Metastatic Breast Carcinoma in the Brain (tissue), 10 donors: ENCODE results near the genes GPANK1, CFB, ATF6B, AGPAT1, PBX2 and HLA-DQA2.

DNA sequence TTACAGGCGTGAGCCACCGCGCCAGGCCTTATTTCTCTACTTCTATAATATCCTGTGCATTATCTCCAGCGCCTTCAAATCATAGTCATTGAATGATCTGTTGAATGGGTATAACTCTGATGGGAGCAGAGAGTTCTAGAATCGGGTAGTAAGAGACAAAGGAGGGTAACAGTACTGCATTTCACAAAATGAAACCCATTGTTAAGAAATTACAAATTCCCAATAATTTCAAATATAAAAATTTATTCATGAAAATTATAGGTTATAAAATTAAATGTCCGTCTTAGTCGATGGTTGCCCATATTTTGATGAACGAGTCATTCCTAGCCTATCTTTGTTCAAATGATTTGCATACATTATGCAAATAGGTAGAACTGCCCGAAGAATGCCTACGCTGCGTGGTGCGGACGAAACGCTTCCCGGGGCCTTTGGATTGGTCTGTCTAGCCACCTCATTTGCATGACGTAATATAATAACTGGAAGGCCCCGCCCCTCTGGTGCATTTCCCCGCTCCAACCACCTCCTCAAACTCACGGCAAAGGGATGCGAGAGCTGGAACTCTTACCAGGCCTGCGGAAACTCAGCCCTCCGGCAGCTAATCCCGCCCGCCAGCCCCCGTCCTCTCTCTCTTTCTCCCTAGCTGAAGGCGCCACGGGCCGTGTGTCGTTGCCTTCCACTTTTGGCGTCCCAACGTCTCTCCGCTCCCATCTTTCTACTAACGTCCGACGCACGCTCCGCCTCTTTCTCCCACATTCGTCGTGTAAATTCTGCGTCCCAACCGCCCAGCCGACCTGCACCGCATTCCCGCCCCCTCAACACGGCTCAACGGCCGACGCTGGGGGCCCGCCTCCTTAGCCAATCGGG lies 659 bp upstream of the PRRC2A start:
- PRO-cap, 10 experiments = peak in 10 of 10 experiments; most common plus-strand start position 503 of the sequence (in 5); most common minus-strand start position 155 of the sequence (in 5)

DNA sequence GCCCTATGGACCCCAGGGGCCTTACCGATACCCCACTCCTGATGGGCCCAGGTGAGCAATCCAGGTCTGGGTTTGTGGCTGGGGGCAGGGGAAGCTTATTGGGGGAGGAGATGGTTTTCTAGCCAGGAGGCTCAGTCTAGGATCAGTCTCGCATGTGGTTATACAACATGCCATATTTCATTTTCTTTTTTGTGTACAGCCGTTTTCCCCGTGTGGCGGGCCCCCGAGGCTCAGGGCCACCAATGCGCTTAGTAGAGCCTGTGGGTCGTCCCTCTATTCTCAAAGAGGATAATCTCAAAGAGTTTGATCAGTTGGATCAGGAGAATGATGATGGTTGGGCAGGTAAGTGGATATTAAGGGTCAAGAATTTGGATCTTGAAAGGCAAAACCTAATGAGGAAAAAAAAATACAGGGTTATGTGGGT lies 5.3 kb downstream of the PRRC2A start:
- PRO-cap, 10 experiments = no peak in any of the 10 experiments

DNA sequence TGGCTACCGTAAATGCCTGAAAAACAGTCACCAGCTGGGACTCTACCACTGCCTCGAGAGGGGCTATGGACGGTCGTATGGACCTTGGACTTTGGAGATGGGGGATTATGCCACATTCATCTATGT lies 165 bp upstream of the BAG6 start:
- PRO-cap, 10 experiments = no peak in any of the 10 experiments

DNA sequence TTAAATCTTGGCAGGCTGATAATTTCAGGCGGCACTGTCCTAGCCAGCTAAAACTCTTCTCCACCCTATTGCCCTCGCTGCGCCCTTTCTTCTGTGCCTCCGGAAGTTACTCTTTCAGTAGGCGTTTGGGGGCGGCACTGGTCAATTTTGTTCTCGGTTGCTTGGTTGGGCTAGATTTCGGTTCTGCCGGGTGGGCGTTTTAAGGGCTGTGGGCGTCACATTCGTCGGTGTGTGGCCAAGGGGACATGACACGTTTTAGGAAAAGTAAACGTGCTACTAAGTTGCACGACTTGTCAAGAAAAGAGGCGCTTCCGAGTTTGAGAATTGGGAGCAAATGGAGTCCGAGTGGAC lies 403 bp upstream of the BAG6 start:
- PRO-cap, 10 experiments = peak in 10 of 10 experiments; most common plus-strand start position 117 of the sequence (in 10)

GRCh38 chr6:31653240-31653782 lies 850 bp upstream of the BAG6 start:
- PRO-cap, 10 experiments = no peak in any of the 10 experiments

DNA sequence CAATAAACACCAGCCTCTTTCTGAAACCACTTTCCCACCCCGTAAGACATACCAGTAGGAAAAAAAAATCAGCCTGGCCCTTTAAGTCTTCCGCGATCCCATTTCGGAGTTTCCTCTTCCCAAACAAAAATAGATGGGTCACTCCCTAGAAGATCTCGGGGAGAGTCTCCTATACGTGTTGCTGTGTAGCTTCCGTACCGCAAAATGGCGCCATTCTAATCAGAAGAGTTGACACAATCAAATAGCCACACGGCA lies at the start of gene GPANK1:
Gene GPANK1, minus strand, starts transcription at position 209 of the 255 bp plus-strand sequence.
- PRO-cap, 10 experiments = peak in 10 of 10 experiments; most common minus-strand start position 209 of the sequence (in 8)

DNA sequence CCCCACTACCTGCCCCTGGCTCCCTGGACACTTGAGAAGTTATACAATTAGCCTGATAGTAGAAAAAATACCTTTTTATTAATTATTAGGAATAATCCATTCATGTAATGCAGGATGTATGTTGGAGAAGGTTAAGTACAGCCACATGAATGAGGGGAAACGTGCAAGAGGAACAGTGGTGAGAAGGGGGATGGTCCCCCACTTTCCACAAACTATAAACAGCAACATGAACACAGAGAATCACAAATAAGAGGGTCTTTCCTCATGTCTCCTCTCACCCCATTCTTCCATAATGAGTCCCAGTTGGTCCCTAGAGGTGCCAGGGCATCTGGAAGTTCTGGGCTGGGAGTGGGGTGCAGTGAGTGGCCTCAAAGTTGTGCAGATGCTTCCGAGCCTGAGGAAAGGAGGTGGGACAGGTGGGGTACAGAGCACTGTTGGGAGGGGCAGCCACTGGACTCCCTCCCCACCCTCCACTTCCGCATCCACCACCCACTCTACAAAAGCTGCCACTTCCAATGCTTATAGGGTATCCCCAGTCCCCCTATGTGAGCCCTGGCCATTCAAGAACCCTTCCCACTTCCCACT lies 6.1 kb upstream of the LY6G5C start:
- PRO-cap, 10 experiments = no peak in any of the 10 experiments

- PRO-cap, 10 experiments = no peak in any of the 10 experiments
These were observed 2.0 kb upstream of the NEU1 start for GRCh38 chr6:31864470-31865203.

GRCh38 chr6:31870407-31871688 lies 7.9 kb downstream of the SLC44A4 start:
- PRO-cap, 10 experiments = no peak in any of the 10 experiments

DNA sequence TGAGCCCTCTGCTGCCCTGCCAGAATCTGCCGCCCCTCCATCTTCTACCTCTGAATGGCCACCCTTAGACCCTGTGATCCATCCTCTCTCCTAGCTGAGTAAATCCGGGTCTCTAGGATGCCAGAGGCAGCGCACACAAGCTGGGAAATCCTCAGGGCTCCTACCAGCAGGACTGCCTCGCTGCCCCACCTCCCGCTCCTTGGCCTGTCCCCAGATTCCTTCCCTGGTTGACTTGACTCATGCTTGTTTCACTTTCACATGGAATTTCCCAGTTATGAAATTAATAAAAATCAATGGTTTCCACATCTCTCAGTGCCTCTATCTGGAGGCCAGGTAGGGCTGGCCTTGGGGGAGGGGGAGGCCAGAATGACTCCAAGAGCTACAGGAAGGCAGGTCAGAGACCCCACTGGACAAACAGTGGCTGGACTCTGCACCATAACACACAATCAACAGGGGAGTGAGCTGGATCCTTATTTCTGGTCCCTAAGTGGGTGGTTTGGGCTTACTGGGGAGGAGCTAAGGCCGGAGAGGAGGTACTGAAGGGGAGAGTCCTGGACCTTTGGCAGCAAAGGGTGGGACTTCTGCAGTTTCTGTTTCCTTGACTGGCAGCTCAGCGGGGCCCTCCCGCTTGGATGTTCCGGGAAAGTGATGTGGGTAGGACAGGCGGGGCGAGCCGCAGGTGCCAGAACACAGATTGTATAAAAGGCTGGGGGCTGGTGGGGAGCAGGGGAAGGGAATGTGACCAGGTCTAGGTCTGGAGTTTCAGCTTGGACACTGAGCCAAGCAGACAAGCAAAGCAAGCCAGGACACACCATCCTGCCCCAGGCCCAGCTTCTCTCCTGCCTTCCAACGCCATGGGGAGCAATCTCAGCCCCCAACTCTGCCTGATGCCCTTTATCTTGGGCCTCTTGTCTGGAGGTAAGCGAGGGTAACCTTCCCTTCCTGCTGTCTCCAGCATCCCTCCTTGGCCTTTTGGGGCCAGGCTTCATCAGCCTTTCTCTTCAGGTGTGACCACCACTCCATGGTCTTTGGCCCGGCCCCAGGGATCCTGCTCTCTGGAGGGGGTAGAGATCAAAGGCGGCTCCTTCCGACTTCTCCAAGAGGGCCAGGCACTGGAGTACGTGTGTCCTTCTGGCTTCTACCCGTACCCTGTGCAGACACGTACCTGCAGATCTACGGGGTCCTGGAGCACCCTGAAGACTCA lies at the start of gene CFB:
Gene CFB, plus strand, starts transcription at position 728 of the 1,204 bp plus-strand sequence.
- PRO-cap, 10 experiments = peak in 7 of 10 experiments; most common plus-strand start position 662 of the sequence (in 2); most common minus-strand start position 201 of the sequence (in 5)

DNA sequence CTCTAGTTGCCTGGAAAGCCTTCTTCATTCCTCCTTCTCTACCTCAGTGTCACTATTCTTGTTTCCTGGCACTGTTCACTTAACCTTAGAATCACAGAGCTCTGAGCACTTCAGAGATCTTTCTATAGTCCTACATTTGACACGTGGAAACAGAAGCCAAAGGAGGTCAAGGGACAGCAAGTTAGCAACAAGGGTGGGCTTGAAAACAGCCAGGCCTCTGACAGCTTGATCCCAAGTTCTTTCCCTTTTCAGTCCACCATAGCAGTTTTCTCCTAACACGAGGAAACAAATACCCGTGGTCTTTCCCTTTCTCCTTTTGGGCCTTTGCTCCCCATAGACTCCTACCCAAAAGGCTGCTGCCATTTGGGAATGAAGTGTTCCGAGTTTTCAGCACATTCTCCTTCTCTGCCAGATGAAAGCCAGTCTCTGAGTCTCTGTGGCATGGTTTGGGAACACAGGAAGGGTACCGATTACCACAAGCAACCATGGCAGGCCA lies 3.8 kb downstream of the CFB start:
- PRO-cap, 10 experiments = peak in 1 of 10 experiments; most common minus-strand start position 352 of the sequence (in 1)

GRCh38 chr6:32096648-32097382 lies 12.3 kb downstream of the TNXB start:
- PRO-cap, 10 experiments = no peak in any of the 10 experiments

DNA sequence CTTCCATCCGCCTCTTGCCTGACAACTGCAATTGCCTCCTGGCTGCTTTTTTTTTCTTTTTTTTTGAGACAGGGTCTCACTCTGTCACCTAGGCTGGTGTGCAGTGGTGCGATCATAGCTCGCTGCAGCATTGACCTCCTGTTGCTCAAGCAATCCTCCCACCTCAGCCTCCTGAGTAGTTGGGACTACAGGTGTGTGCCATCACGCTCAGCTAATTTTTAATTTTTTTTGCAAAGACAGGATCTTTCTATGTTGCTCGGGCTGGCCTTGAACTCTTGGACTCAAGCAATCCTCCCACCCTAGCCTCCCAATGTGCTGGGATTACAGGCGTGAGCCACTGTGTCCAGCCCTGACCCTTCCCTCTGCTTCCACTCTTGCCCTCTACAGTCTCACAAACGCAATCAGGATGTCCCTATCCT lies 4.5 kb downstream of the TNXB start:
- PRO-cap, 10 experiments = no peak in any of the 10 experiments

DNA sequence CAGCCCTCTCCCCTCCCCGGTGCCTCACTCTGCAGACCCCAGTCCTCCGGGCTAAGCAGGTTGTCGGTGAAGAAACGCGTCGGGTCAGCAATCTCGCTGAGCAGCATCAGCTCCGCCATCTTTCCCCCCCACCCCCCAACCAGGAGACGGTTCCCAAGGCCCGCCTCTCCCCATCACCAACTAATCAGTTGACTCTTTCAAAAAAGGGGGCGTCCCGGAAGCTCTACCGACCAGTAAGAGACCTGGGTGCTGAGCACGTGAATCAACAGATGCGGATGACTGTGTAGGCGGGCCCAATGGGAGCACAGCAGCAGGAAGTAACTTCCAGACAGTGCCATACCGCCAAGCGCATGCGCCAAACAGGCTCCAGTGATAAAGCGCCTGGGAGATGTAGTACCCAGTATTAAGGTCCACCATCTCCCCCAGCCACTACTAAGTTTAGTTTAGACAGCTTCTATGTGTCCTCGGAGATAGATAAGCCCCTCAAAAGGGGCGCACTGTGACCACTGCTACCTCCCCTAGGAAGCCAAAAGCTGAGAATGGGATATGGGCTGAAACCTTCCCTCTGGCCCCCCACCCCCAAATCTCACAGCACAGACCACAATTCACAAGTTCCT lies at the start of gene ATF6B:
Gene ATF6B, minus strand, starts transcription at position 158 of the 617 bp plus-strand sequence.
- PRO-cap, 10 experiments = peak in 10 of 10 experiments; most common plus-strand start position 320 of the sequence (in 4); most common minus-strand start position 140 of the sequence (in 10)

- PRO-cap, 10 experiments = peak in 1 of 10 experiments; most common plus-strand start chr6:32146473 (in 1); most common minus-strand start chr6:32146354 (in 1)
These were observed 5.3 kb downstream of the PRRT1 start for GRCh38 chr6:32146105-32147161.

GRCh38 chr6:32175689-32176431 lies at the start of gene AGPAT1:
AGPAT1 (minus strand) TSS chr6:32176084.
- PRO-cap, 10 experiments = peak in 10 of 10 experiments; most common plus-strand start chr6:32176248 (in 7); most common minus-strand start chr6:32176108 (in 7)

DNA sequence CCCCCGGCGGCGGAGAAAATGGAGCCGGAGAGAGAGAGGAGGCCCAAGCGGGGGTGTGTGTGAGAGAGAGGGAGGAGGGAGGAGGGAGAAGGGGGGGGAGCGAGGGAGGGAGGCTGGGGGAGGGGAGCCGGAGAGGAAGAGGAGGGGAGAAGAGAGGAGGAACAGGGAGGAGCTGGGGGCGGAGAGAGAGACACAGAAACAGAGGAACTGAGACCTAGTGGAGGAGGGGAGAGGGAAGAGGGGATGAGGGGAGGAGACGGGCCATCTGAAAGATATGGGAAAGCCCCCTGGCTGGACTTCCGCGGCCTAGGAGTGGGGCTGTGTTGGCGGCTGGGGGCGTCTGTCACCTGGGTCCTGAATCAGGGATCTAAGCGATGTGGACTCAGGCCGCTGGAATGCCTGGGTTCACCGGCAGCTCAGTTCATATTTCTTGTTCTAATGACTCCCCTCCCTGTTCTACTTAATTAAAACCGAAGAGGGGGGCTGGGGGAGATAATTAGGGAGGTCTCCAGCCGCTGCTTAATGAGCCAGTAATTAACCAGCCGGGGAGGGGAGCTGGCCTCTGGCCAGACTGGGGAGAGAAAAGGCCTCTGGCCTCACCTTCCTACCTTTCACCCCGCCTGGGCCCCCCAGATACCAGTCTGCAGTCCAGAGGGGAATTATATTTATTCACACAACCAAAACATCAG lies at the start of gene PBX2:
Gene PBX2, minus strand, starts transcription at position 84 of the 689 bp plus-strand sequence.
- PRO-cap, 10 experiments = peak in 10 of 10 experiments; most common plus-strand start position 164 of the sequence (in 9); most common minus-strand start position 61 of the sequence (in 7)

DNA sequence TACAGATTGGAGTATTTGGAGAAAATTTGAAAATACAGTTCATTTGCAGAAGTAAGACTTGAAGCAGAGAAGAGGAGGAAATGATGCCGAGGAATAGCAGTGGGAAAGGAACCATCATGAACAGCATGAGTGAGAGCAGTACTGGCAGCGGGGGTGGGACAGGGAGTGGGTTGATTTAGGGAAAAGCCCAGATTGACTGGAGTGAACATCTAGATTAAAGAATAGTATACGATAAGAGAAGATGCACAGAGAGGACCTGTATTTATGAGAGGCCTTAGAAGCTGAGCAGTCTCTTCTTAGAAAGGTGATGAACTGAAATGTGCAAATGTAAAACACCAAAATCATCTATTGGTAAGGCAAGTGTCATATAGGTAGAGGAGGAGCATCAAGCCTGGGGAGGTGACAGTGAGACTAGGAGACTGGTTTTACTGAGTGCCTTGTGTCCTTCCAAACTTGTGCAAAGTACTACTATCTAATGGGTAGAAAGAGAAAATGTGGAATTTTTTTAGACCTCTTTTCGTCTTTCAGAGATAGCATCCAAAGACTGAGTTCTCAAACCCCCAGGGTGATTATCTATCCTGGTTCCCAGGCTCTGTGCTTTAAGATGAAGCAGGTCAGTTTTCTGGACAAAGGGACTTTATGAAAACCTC lies 18.0 kb upstream of the HLA-DRB1 start:
- PRO-cap, 10 experiments = no peak in any of the 10 experiments

- PRO-cap, 10 experiments = peak in 1 of 10 experiments; most common minus-strand start chr6:32640483 (in 1)
These were observed 3.2 kb downstream of the HLA-DQA1 start for GRCh38 chr6:32640371-32640760.

- PRO-cap, 10 experiments = peak in 5 of 10 experiments; most common plus-strand start chr6:32741367 (in 2)
These were observed at the start of gene HLA-DQA2 for GRCh38 chr6:32740976-32741711. HLA-DQA2 (plus strand) TSS chr6:32741391.